Left ventricle myocardium (tissue), 1 donor: ENCODE data around the genes ZNF514, ZNF892 and GPAT2.

GRCh38 chr2:88880375-88880815 lies 188.9 kb downstream of the RPIA start:
- PRO-cap, result no peak

- PRO-cap, result no peak
These were observed 256.2 kb downstream of the RPIA start for GRCh38 chr2:88947583-88948195.

- PRO-cap, result no peak
These were observed 354.9 kb downstream of the RPIA start for GRCh38 chr2:89046417-89046653.

DNA sequence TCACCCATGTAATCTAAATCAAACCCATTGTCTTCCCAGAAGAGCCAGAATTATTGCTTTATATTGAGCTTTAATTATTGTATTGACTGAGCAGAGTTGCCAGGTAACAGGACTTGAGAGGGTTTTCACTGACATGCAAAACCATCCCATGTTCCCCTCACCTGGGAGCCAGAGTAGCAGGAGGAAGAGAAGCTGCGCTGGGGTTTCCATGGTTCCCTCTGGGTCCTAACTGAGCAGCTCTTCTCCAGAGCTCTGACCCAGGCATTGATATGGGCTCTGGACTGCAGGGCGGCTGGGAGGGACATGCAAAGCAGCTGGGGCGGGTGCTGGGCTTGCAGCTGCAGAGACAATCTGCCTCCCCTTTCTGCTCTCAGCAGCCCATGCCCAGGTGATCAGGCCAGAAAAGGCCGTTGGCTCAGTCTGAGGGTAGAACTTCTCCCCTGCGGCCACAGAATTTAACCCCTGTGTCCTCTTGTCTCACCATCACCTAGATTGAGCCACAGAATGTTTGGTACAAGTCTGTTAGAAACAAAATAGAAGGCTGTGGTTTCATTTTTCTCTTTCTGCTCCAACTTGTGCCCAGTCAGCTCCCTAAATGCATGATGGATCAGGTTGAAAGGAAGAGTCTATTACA lies 451.5 kb downstream of the RPIA start:
- PRO-cap, result no peak

GRCh38 chr2:89268379-89268597 lies 576.8 kb downstream of the RPIA start:
- PRO-cap, result no peak

DNA sequence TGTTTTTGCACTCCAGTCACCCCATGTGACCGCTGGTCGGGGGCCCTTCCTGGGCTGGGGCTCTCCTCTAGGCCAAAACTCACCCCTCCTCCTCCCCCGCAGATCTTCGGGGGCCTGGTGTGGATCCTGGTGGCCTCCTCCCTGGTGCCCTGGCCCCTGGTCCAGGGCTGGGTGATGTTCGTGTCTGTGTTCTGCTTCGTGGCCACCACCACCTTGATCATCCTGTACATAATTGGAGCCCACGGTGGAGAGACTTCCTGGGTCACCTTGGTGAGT lies 22.3 kb downstream of the MAL start:
- PRO-cap, result no peak

GRCh38 chr2:95109684-95110164 lies 11.9 kb downstream of the MRPS5 start:
- PRO-cap, result no peak

DNA sequence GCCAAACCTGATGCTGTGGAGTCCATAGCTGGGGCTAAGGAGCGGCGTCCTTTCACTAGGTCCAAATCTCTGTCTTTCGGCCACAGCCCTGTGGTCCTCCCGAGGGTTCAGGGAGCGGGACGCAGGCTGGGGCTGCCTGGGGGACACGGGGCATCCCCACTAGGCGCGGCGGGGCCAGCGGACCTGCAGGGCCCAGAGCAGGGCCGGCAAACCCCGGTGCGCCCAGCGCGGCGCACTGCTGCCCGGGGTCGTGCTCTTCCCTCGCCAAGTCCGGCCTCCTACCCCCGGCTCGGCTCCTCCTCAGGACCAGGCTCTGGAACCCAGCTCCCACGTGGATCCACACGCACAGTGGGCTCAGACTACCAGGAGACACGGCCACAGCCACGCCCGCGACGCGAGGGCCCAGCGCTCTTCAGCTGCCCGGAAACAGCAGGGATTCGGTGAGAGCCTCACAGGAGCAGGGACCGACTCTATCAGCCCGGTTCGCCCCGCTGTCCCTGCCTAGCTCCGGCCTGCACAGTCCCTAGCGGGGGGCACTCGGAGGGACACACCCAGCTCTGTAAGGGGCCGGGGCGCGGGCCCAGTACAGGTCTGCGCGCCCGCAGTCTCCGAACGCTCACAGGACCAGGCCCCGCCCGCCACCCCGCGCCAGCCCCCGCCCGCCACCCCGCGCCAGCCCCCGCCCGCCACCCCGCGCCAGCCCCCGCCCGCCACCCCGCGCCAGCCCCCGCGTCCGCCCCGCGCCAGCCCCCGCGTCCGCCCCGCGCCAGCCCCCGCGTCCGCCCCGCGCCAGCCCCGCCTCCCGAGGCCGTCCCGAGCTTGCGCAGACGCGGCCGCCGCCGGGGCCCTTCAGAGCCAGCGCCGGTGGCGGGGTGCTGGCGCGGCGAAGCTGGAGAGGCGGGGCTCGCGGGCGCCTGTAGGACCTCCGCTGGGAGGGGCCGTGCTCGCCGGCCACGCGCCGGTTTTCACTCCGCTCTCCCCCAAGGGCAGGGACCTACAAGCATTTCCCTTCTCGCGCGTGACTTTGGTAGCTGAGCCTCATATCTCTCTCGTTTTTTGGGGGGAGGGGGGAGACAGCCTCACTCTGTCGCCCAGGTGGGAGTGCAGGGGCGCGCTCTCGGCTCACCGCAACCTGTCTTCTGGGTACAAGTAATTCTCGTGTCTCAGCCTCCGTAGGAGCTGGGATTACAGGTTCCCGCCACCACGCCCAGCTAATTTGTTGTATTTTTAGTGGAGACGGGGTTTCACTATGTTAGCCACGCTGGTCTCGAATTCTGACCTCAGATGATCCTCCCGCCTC lies at the start of gene ZNF514:
Gene ZNF514 (minus strand): TSS at position 891 of the 1,300 bp plus-strand sequence.
- PRO-cap, result bidirectional peak, plus-strand start at position 852 of the sequence, minus-strand start at position 614 of the sequence

GRCh38 chr2:95206904-95208301 lies at the start of gene ZNF892:
Gene ZNF892, plus strand, starts transcription at chr2:95207521.
- PRO-cap, result bidirectional peak, plus-strand start at chr2:95207521, minus-strand start at chr2:95207459

DNA sequence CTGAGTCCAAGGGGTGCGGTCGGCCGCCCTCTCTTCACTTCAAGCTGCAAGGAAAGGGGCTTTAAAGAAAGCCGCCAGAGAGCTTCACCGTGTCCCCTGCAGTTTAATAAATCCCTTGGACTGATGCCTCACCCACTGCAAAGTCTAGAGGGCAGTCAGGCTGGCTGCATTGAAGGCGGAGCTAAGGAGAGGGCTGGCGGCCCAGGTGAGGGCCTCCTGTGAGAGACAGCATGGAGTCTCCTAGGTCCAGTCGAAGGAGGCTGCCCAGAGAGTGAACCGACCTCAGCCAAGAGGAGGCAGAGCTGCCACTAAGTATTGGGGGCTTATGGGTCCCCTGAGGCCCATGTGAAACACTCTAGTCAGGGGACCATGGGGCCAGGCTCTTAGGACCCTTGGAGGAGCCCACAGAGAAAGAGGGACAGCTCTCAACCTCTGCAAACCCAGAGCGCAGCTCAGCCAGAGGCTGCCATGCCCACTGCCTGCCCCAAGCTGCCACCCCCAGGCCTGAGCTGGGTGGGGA lies 3.5 kb upstream of the KCNIP3 start:
- PRO-cap, result no peak

- PRO-cap, result no peak
These were observed 36.7 kb downstream of the KCNIP3 start for GRCh38 chr2:95333686-95334493.

DNA sequence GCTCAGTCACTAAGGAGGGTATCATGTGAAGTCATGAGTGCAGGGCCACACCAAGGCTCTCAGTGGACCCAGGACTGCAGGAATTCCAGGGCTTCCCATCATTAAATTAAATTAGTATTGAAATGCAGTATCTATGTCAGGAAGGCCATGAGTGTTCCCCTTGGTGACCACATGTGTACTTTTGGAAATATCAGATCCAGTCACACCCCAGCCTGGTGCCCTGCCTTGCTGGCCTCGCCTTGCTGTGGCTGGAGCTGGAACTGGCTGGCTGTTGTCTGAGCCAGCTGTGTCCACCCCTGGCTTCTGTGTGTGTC lies 45.0 kb upstream of the FAHD2A start:
- PRO-cap, result no peak

DNA sequence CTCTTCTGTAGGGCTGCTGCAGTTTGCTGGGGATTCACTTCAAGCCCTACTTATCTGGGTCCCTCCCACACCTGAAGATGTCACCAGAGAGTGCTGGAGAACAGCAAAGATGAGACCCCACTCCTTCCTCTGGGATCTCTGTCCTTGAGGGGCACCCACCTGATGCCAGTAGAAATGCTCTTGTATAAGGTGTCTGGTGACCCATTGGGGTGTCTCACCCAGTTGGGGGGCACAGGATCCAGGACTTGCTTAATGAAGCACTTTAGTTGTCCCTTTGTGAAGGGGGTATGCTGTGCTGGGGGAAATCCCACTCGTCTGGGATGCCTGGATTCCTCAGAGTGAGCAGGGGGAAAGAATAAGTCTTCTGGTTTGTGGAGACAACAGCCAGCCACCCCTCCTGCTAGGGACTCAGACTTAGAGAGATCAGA lies 165.9 kb downstream of the ANKRD36C start:
- PRO-cap, result no peak

- PRO-cap, result no peak
These were observed 152.8 kb downstream of the ANKRD36C start for GRCh38 chr2:95838832-95839276.

GRCh38 chr2:96011077-96011296 lies 19.4 kb upstream of the ANKRD36C start:
- PRO-cap, result no peak

GRCh38 chr2:96034865-96035223 lies at the start of gene GPAT2:
Gene GPAT2, minus strand, starts transcription at chr2:96034916.
- PRO-cap, result no peak

DNA sequence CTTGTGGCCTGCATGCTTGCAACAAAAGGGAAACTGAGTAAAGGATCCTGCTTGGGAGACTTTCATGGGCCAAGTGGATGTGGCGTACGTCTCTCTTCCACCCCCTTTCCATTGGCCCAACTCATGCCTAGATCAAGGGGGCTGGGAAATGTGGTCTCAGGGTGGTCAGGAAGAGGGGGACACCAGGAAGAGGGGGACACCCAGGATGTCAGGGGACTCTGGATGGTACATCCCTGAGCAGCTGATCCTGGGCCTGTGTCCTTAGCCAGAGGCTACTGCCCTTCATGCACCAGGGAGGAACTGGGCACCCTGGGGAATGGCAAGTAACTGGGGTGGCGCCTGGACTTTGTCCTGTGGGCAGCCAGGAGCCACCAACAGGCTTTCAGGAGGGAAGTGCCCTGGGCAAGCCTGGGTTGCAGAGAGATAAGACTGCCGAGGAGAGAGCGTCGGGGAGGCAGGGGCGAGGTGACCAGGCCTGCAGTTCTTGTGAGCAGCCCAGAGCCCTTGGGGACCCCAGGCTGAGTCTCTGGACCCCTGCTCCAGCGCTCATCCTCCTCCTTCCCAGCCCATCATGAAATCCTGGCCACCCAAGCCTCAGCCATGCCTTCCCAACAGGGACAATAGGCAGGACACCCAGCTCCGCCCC lies 25.4 kb downstream of the ADRA2B start:
- PRO-cap, result no peak

DNA sequence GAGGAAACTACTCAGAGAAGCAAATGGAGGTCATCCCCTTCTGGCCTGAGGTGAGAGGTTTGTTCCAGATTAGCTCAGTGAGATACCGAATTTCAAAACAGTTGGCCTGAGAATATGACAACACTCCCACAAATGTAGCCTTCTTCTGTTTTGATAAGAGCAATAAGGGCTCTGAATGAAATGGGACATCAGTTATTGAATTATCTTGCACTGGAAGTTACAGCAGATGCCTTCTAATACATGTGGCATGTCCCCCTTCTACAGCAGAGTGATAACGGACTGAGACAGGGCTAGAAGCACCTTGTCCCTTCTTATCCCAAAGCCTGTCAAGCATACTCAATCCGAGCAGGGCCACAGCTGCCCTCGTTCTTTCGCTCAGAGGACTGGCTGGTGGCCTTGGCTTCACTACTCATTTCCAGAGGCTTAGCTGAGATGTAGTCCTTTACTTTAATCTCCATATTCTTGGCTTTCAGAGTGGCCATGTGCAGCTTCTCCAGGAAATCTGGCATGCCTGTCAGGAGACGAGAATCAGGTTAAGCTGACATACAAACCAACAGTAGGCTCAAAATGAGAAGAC lies 22.1 kb downstream of the STARD7 start:
- PRO-cap, result no peak

DNA sequence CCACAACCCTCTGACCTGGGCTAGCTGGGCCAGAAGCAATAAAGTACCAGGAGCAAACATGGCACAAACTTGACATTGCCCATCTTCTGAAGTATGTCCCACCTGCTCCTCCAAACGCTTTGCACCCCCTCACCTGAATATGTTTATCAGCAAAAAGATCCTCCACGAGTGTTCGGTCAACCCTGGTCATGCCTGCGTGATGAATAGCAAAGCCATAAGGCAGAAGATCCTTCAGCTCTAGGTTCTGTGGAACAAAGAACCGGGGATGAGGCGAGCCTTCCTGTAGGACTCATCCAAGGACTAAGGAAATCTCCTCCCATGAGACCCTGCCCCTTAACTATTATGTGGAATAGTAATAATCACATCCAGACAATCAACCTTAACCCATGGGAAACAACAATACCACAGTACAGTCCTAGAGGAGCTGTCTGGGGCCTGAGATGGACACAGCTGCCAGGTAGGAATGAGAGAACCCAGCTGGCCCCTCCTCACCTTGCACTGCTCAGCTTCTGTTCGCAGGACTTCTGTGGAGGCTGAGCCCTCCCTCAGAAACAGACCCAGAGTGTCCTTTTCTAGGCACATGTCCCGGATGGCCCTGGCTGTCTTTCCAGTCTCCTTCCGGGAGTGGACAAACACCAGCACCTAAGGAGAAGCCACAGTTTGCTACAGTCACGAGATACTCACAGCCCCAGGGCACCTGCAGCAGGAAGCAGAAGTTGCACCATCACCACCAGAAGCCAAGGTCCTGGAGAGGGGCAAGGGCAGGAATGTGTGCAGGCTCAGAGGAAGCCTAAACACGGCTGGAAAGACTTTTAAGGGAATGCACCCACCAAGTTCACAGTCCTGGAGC lies 13.9 kb downstream of the SNRNP200 start:
- PRO-cap, result no peak

DNA sequence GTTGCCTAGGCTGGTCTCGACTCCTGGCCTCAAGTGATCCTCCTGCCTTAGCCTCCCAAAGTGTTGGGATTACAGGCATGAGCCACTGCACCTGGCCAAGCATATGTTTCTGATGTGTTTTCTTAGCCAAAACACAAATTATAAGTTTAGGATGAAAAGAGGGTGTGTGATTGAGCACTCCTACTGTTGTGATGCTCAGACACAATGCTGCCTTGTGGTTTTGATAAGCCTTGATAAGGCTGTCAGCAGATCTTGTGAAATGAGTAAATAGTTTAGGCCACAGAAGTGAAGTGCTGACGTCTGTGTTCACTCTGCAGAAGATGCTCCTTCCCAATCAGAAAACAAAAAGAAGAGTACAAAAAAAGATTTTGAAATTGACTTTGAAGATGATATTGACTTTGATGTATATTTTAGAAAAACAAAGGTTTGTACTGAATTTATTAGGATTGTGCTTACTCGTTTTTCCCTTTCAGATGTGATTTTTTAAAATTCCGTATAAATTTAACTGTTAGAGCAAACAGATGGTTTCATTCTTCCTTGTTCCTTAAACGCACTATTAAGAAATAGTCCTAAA lies 24.3 kb downstream of the NCAPH start:
- PRO-cap, result no peak